Heart left ventricle (tissue), 7 donors: ENCODE results near the gene FAM114A1.

GRCh38 chr4:37685665-37686144, 471 bp downstream of the RELL1 start:
- PRO-cap, 6 experiments = peak in 5 of 6 experiments; most common plus-strand start chr4:37686067 (in 5); most common minus-strand start chr4:37686092 (in 3)
- RAMPAGE, long total RNA, 2 experiments = no peak in any of the 2 experiments
- RRBS = under 1% methylated on average over 8 of the region's 47 CpGs

DNA sequence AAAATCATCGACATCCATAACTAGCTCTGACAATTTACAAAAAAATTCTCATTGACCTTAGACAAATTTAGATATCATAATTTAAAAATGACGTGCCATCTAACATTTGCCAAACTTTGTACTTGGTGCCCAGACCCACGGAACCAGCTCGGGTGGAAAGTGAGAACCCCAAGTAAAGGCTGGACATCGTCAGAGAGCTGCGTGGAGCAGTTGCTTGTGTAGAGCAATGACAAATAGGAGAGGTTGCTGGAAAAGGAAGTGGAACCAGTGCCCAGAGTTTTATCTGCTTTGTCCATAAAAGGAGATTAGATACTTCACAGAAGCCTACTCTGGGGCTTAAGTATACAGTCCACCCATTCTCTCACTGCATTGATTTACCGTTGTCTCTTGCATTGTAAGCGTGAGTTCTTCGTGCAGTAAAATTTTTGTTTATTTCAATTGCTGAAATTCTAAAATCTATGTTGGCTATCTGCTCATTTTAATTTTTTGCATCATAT, 5.4 kb upstream of the TBC1D1 start:
- PRO-cap, 6 experiments = peak in 6 of 6 experiments; most common plus-strand start position 317 of the sequence (in 5); most common minus-strand start position 228 of the sequence (in 4)
- RAMPAGE, long total RNA, 2 experiments = no peak in any of the 2 experiments
- RRBS = no CpG with 5 or more reads among the region's 9 CpGs

DNA sequence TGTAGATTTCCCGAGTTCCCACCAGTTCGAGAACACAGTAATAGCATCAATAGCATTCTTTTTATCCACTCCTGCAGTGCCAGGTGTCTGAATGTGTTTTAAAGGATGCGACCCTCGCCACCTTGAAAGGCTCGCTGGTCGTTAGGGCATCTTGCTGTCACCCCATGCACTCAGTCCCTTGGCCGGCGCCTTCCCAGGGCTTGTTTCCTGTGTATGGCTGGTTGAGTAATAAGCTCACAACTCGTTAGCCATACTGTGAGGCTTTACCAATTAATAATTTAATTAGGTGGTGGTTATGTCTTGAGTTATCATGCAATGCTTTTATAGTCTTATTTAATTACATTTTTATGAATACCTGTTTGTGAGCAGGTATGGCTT, 18.0 kb downstream of the PTTG2 start:
- PRO-cap, 6 experiments = peak in 1 of 6 experiments; most common minus-strand start position 166 of the sequence (in 1)
- RAMPAGE, long total RNA, 2 experiments = no peak in any of the 2 experiments
- RRBS = no CpG with 5 or more reads among the region's 9 CpGs

GRCh38 chr4:38050419-38050928, 90.3 kb downstream of the PTTG2 start:
- PRO-cap, 6 experiments = no peak in any of the 6 experiments
- RAMPAGE, long total RNA, 2 experiments = no peak in any of the 2 experiments
- RRBS = no CpG with 5 or more reads among the region's 6 CpGs

DNA sequence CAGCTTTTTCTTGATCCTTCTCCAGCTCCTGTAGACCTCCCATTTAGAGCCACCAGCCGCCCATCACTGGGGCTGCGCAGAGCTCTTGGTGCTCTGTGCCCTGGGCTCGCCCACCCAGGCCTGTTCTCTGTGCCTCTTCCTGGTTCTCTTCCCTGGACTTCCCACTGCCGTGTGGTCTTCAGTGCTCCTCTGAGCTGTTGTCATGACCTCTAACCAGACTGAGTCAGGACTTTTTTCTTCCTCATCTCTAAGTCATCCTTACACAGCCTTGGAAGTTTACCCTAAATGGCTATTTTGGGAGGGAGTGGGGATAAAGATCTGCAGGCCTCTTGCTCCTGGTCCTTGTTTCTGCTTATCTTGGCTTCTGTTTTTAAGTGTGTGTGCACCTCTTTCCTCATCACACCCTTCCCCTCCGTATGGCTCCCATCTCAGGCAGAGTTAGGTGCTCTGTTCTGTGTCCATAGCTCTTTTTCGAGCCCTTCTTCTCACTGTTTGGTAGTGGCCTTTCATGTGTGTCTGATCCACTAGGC, 122.5 kb downstream of the PTTG2 start:
- PRO-cap, 6 experiments = peak in 3 of 6 experiments; most common minus-strand start position 151 of the sequence (in 3)
- RAMPAGE, long total RNA, 2 experiments = no peak in any of the 2 experiments
- RRBS = no CpG with 5 or more reads among the region's 6 CpGs

DNA sequence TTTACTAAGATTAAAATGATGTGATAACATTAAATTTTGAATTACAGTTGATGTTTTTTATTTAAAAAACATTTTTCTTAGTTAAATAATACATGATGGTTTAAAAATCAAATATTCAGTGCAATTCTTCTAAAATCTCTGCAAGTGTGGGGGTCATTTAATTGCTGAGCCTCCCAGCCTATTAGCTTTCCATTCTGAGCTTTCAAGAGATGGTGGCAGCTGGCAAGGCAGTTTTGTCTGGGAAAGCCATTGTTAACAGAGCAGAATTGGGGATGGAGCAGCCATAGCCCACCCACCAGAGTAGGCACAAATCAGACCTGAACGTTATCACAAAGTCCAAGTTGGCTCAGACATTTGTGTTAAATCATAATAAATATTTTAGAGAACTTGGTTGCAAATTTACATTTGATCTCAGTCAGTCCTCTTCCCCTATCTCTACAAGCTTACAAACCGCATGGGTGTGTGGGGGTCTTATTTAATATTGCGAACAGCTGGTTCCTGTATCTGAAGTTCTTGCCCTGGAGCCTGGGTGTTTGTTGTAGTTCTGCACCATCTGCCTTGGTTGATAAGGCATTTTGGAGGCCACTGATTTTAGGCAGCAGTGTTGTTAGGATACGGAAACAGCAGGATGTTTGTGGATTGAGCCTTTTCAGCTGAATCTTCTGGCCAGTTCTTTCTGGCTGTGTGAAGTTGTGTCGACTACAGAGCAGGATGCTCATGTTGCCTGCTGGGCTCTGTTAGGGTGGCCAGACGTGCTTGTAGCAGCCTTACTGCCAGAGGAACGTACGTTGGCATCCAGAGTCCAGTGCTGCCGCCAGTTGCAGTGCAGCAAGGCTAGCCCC, 134.0 kb downstream of the PTTG2 start:
- PRO-cap, 6 experiments = no peak in any of the 6 experiments
- RAMPAGE, long total RNA, 2 experiments = no peak in any of the 2 experiments
- RRBS = no CpG with 5 or more reads among the region's 9 CpGs

DNA sequence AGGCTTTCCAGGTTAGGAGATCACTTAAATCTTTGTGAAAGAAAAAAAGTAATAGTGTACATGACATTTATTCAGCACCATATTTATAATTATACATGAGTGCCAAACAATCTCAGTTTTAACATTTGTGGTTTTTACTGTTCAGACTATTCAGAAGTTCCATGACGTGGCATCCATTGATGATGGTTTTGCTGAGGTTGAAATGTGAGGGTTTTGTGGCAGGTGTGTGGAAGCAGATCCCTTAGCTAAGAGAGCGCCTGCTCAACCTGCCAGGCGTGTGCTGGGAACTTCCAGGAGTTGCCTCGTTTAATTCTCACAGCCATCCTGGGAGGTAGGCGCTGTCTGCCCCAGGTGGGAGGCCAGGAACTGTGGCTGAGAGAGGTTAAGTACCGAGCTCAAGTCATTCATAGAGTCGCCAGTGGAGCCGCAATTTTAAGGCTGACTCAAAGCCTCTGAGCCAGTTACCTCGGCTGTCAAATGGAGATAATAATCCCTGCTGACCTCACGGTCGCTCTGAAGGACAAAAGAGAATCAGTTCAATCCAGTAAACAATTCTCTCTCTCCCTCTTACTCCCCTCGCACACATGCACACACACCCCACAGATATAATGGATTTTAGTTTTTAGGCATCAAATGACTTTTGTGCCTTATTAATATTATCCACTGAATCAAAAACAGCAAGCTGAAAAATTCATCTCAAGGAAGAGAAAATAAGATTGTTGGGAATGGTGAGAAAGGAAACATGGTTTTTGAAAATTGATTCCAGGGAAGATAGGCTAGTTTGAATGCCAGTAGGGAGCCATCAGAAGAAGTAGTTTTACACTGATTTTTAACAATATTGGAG, 171.3 kb downstream of the PTTG2 start:
- PRO-cap, 6 experiments = no peak in any of the 6 experiments
- RAMPAGE, long total RNA, 2 experiments = no peak in any of the 2 experiments
- RRBS = no CpG with 5 or more reads among the region's 12 CpGs

GRCh38 chr4:38627550-38628130, 36.4 kb upstream of the KLF3 start:
- PRO-cap, 6 experiments = no peak in any of the 6 experiments
- RAMPAGE, long total RNA, 2 experiments = no peak in any of the 2 experiments
- RRBS = no CpG with 5 or more reads among the region's 20 CpGs

DNA sequence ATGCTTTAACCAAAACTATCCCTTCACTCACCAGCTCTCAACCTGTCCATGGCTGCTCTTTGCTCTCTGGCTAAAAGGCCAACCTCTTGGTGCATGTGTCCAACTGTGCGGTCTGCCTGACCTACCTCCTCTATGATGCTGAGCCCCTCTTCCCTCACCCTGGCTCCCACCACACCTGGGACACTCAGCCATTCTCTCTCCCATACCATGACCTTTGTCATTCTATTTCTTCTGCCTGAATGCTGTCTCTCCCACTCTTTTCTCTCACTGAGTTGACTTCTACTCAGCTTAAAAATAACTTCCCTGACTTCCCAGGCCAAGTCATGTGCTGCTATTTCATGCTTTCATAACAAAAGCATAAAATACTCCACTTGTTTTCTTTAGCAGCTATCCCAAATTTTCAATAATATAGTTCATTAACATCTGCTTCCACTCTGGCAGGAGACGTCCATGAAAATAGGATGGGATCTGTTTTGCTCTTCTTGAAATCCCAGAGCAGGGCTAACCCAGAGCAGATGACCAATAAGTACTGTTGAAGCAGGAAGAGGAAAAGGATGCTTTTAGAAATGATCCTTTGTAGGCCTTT, 29.7 kb upstream of the KLF3 start:
- PRO-cap, 6 experiments = no peak in any of the 6 experiments
- RAMPAGE, long total RNA, 2 experiments = no peak in any of the 2 experiments
- RRBS = no CpG with 5 or more reads among the region's 2 CpGs

DNA sequence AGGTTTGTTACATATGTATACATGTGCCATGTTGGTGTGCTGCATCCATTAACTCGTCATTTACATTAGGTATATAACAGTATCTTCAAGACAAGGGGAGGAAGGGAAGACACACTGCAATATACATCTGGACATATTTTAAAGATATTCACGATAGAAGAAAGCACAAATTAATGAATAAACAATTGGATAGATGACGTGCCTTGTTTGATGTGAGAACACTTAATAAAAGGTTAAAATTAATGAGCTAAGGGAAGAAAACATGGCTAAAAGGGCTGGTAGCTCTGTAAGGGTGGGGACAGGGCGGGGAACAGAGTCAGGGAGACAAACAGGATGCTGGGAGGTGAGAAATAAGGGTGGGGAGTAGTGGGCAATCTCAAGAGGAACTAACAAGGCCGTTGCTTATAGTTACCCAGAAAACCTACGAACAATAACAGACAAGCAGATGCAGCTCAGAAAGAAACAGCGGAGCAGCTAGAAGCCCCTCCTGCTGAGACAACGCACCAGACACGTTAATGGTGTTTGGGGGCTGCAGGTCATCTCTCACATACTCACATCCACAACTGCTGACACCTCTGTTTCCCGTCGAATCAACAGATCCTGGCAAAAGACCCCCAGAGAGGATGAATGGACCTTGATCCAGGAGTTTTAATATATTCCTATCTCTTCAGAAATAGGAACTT, 9.8 kb upstream of the KLF3 start:
- PRO-cap, 6 experiments = no peak in any of the 6 experiments
- RAMPAGE, long total RNA, 2 experiments = no peak in any of the 2 experiments
- RRBS = no CpG with 5 or more reads among the region's 11 CpGs

GRCh38 chr4:38663339-38663541, 759 bp upstream of the KLF3 start:
- PRO-cap, 6 experiments = peak in 6 of 6 experiments; most common plus-strand start chr4:38663496 (in 4); most common minus-strand start chr4:38663493 (in 5)
- RAMPAGE, long total RNA, 2 experiments = no peak in any of the 2 experiments
- RRBS = 1% methylated on average over 26 of the region's 27 CpGs

DNA sequence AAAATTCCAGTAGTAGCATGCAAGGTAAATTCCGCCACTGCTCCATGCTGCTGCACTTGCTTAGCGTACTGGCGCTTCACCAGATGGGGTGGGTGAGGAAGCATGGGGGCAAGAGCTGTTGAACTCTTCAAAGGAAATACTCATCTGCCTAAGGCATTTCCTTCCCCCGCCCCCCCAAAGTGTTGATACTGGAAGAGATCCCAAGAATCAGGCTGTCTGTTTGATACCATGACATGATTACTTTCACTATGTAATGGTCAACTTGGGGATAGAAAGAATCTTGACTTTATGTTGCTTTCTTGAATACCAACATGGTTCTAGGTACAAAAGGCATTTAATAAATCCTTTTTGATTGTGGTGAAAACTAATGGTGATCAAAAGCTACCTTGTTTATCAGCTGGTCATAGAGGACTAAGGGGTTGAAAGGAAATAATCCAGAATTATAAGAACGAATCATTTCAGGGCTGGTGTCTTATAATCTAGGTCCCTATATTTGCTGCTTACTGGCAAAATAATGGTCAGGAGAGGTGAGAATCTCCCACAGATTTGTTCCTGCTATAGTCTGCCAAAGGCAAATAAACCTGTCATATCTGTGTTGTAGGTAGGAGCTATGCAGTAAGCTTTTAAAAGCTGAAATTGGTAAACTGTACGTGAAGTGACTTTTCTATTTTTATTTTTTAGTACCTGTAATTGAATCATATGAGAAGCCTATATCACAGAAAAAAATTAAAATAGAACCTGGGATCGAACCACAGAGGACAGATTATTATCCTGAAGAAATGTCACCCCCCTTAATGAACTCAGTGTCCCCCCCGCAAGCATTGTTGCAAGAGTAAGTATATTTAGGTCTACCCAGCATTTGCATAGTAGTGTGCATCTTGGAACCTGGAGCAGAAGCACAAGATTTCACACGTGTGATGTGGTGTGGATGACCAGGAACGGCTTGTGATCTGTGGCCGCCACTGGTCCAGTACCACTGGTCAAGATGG, 25.3 kb downstream of the KLF3 start:
- PRO-cap, 6 experiments = no peak in any of the 6 experiments
- RAMPAGE, long total RNA, 2 experiments = no peak in any of the 2 experiments
- RRBS = no CpG with 5 or more reads among the region's 11 CpGs

DNA sequence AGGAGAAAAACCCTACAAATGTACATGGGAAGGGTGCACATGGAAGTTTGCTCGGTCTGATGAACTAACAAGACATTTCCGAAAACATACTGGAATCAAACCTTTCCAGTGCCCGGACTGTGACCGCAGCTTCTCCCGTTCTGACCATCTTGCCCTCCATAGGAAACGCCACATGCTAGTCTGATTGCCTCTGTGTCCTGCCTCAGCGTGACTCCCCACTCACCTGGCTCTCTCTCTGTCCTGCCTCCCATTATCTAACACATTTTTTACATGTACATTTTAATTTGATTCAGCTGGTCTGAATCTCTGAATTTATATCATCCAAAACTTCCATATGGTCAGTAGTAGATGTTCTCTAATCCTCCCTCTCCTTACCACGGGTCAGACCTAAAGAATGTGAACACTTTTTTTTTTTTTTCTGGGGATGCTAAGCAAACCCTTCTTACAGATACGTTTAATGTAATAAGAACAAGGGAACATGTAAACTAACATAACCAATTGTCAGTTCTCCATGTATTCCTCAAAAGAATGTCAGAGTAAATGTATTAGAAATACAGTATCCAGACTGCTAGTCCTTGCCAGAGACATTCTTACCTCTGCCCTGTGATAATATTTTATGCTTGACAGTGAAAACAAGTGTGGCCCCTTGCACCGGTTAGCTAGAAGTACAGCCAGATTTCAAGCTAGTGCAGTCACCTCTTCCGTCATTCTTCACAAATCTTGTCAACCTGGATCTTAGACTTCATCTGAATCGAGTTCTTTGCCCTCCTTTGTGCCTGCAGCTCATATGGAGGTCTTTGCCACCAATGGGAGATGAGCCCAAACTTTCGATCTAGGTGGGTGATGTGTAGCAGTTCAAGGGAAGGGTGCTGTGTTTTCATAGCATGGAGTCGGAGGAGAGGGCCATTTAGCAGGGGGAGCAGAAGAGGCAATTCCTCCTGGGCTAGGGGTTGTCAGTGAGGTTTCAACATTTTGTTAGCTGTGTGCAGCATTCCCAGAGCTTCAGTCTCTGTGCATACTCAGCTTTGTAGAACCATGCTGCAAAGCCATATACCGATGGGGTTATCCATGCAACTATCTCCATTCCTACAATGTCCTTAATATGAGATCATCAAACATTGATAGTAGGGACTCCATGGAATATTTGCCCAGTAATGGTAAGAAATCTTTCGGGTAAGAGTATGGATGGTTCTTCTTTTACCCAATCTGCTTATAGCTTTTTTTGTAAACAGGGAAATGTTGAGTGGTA, 33.5 kb downstream of the KLF3 start:
- PRO-cap, 6 experiments = no peak in any of the 6 experiments
- RAMPAGE, long total RNA, 2 experiments = no peak in any of the 2 experiments
- RRBS = no CpG with 5 or more reads among the region's 16 CpGs

DNA sequence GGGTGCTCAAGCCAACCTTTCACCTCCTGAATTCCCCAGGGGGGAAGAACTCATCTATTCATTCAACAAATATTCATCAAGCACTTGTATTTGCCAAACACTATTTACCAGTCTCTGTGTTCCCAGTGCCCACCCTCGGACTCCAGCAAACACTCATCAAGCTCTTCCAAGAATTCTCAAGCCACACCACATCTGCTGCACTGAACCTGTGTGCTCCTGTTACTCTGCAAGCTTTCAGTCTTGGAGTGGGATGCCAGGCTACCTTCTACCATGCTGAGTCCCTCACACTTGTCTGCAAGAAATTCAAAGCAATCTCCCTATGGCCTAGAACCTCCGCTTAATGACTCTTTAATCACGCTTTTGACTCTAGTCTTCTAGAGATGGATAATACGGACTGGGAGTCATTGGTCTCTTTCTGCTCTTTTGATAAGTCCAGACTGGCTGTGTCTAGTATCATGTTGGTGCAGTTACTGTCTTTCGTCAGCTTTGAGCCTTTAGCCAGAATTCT, 21.3 kb upstream of the TLR1 start:
- PRO-cap, 6 experiments = no peak in any of the 6 experiments
- RAMPAGE, long total RNA, 2 experiments = no peak in any of the 2 experiments
- RRBS = no CpG with 5 or more reads among the region's 5 CpGs

- PRO-cap, 6 experiments = peak in 6 of 6 experiments; most common plus-strand start chr4:38867806 (in 4); most common minus-strand start chr4:38867619 (in 2)
- RAMPAGE, long total RNA, 2 experiments = start-site peak on the plus strand in 2 of 2 experiments, at chr4:38867751-38867816 at its widest, 303 to 323 reads per replicate
- RRBS = under 1% methylated on average over 25 of the region's 56 CpGs
Measured at GRCh38 chr4:38867281-38867898, at the start of gene FAM114A1. TSS of gene FAM114A1 (plus strand) at chr4:38867806.

GRCh38 chr4:38867899-38868224, 256 bp downstream of the FAM114A1 start:
- PRO-cap, 6 experiments = peak in 1 of 6 experiments; most common plus-strand start chr4:38868091 (in 1)
- RAMPAGE, long total RNA, 2 experiments = no peak in any of the 2 experiments
- RRBS = 2% methylated on average over 13 of the region's 22 CpGs

- PRO-cap, 6 experiments = no peak in any of the 6 experiments
- RAMPAGE, long total RNA, 2 experiments = no peak in any of the 2 experiments
- RRBS = no CpG with 5 or more reads among the region's 5 CpGs
Measured at GRCh38 chr4:38965683-38966193, 66.5 kb downstream of the TMEM156 start.

DNA sequence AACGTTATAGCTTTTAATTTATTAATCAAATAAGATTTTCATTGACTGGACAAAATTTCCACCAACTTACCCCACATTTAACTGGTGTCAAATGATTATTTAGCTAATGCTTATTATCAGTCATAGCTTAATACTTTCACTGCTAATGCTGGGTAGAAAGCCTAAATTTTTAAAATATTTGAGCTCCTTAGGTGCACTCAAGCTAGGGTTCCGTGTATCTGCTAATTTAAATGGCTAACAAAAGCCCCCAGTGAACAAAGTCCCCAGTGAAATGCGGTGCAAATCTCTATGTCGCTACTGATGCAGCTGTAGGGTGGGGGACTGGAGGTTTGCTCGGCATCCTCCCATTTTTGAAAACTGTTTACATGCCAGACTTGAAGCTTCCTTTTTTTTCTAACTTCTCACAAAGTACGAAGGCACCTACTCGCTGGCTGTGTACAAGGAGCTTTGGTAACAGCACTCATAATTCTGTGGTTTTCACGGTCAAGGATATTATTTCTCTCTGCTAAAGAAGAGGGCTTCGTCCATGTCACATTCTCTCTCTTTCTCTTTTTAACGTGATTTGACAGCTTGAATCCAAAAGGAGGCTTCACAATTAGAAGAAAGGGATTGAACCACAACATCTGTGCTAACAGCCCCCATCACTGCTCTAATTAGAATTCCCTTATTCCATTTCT, 46.9 kb downstream of the TMEM156 start:
- PRO-cap, 6 experiments = no peak in any of the 6 experiments
- RAMPAGE, long total RNA, 2 experiments = no peak in any of the 2 experiments
- RRBS = no CpG with 5 or more reads among the region's 10 CpGs

- PRO-cap, 6 experiments = no peak in any of the 6 experiments
- RAMPAGE, long total RNA, 2 experiments = no peak in any of the 2 experiments
- RRBS = no CpG with 5 or more reads among the region's 4 CpGs
Measured at GRCh38 chr4:39314176-39315096, 51.7 kb downstream of the RFC1 start.

- PRO-cap, 6 experiments = no peak in any of the 6 experiments
- RAMPAGE, long total RNA, 2 experiments = no peak in any of the 2 experiments
- RRBS = no CpG with 5 or more reads among the region's 6 CpGs
Measured at GRCh38 chr4:39452452-39452880, 6.3 kb downstream of the RPL9 start.